Spinal cord (tissue), 3 donors: ENCODE measurements around a stretch of chr9.

- PRO-cap = no peak
- RAMPAGE, long total RNA = no peak
Observed at GRCh38 chr9:128883642-128884693, 2.0 kb downstream of the LRRC8A start.

DNA sequence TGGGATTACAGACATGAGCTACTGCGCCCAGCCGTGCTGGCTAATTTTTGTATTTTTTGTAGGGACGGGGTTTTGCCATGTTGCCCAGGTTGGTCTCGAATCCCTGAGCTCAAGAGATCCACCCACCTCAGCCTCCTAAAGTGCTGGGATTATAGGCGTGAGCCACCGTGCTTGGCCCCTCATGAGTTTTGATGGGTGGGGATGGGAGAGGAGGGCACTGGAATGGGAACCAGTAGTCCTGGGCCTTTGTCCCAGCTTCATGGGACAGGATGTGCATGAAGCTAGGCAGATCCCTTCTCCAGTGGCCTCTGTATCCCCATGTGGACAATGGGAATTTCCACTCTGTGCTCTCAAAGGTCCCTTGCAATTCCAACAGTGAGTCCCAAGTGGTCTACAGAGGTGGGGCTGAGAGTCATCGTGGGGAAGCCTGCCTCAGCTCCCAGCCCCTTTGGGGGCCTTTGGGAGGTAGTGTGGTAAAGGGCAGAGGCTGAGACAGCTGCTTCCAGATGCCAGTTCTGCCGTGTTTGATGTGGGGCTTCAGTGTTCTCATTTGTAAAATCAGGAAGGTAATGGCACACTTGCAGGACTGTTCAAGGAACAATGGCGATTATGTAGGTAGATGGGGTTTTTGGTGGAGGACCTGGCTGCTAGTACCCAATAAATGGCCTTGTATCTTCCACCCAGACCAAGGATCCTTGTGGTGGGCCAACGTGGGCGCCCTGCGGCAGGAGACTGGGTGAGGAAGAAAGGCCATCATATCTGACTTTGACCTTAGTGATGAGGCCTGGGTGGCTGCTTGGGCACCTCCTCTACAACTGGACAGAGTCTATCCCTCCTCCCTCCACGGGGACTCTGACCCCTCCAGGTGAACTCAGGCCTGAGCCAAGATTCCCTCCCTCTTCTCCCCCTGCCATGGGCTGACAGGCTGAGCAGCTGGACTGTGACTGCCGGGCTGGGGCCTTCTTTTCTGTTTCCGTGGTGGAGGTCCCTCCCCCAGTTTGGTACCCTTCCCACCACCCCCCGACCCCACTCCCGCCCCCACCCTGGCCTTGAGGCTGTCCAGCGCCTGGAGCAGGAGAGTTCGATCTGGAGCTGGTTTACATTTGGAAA, 1.7 kb upstream of the PHYHD1 start:
- PRO-cap = no peak
- RAMPAGE, long total RNA = no peak

DNA sequence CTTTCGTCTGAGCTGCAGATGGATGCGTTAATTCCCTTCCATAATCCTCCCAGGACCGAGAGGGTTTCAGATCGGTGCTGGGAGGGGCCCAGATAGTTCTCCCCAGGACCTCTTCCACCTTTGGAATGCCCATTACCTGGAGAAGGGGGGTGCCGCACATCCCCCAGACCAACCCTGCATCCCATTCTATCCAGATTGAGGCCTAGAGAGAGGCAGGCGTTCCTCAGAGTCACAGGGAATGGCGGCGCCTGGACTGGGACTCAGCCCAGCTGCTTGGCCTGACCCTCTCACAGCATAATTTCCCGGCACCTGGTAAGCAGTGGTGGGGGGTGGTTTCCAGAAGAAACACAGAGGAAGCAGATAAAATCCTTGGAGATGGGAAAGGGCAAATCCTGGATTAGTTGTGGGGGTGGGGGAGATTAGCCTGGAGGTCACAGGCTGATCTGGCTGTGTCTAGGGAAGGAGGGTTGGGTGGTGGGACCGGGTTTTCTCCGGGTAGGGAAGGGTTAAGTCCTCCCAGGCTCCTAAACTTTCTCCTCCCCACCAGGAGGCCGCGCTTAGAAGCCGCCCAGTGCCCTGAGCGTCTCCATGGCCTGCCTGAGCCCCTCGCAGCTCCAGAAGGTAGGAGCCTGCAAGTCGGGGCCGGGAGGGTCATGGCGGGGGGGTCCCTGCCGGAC, 1.1 kb downstream of the PHYHD1 start:
- PRO-cap = no peak
- RAMPAGE, long total RNA = start-site peak on the minus strand centred at position 263 of the sequence, 26 bp wide, 12 and 7 reads in 2 replicates; start-site peak on the plus strand centred at position 560 of the sequence, 47 bp wide, 19 and 33 reads in 2 replicates

DNA sequence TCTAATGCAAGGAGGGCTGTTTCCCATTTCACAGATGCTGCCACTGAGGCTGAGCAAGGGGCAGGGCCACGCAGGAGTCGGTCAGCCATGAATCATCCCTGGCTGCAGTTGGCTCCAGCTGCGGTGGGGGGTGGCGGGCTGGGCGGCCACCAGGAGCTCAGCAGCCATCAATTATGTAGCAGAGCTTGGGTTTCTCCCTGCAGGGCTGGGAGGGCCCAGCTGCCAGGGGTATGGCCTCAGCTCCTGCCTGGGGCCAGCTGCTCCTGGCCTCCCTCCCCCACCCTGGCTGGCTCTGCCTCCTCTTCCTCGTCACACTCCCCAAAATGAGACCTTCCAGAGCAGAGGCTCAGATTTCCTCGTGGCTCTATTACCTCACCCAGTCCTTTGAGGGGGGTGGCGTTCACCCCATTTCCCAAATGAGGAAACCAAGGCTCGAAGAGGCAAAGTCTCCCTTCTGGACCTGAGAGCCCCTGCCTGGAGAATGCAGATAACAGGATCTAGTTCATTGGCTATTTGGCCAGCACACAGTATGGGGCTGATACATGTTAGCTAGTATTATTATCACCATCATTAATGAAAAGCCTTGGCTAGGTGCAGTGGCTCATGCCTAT, 4.5 kb downstream of the SH3GLB2 start:
- PRO-cap = no peak
- RAMPAGE, long total RNA = no peak

DNA sequence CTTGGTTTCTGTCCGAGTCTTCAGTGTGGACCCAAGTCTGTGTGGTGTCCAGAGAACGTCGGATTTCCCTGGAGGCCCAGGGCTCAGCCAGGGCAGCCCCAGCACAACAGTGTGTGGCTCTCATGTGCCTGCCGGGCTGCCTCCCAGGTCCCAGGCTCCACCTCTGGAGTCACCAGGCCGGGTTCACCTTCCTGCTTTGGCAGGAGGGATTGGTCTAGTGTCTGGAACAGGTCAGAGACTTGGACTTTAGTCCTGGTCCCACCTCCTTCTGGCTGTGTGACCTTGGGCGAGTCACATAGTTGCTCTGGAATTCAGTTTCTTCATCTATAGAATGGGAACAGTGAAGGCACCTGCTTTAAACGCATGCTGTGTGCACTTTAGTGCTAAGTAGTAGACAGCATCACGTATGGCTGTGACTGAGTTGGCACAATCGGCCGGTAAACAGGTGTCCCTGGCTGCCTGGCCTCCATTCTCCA, 3.2 kb downstream of the DOLPP1 start:
- PRO-cap = no peak
- RAMPAGE, long total RNA = no peak

GRCh38 chr9:129242520-129243477, 64.7 kb upstream of the IER5L start:
- PRO-cap = no peak
- RAMPAGE, long total RNA = no peak

- PRO-cap = no peak
- RAMPAGE, long total RNA = no peak
Observed at GRCh38 chr9:129246335-129247157, 68.5 kb upstream of the IER5L start.

- PRO-cap = no peak
- RAMPAGE, long total RNA = no peak
Observed at GRCh38 chr9:129401770-129402891, 218.8 kb downstream of the C9orf50 start.

- PRO-cap = no peak
- RAMPAGE, long total RNA = no peak
Observed at GRCh38 chr9:129469244-129469949, 151.5 kb downstream of the C9orf50 start.

- PRO-cap = no peak
- RAMPAGE, long total RNA = no peak
Observed at GRCh38 chr9:129500585-129501699, 120.0 kb downstream of the C9orf50 start.

GRCh38 chr9:129548387-129548916, 72.4 kb downstream of the C9orf50 start:
- PRO-cap = no peak
- RAMPAGE, long total RNA = no peak

- PRO-cap = no peak
- RAMPAGE, long total RNA = no peak
Observed at GRCh38 chr9:129561560-129562075, 59.3 kb downstream of the C9orf50 start.

DNA sequence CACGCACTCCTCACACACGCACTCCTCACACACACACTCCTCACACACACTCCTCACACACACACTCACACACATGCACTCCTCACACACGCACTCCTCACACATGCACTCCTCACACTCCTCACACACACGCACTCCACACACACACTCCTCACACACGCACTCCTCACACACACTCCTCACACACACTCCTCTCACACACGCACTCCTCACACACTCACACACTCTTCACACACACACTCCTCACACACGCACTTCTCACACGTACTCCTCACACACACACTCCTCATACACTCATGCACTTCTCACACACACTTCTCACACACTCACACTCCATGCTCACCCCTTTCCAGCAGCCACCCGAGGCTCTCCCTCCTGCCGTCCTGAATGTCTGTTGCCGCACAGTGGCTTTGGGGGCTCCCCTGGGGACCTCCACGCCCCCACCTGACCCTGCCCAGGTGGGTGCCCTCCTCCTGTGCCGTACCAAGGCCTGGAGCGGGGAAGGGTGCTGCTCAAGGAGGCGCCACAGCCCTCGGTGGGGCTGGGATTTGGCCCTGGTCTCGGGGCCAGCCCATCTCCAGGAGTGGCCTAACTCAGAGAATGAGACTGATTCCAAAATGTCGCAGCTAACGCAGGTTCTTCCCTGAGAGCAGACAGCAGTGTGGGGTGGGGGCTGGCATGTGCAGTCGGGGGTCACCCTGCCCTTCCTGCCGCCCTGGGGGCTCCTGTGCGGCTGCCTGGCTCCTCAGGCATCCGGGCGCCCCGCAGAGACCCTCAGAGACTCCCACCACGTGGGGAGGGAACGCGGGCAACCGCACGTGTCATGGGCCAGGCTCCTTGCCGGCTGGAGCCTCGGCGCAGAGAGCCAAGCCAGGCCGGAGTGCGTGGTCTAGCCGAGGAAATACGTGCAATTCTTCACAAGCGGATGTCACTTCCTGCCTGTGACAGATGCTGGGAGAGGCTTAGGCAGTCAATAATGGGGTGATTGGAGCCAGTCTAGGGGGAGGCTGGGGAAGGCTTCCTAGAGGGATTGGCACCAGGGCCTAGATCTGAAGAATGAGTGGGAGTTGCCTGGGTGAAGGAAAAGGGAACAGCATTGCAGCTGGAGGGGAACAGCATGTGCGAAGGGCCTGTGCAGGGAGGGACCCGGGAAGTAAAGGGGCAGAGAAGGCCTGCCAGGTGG, 44.3 kb downstream of the C9orf50 start:
- PRO-cap = no peak
- RAMPAGE, long total RNA = no peak

- PRO-cap = no peak
- RAMPAGE, long total RNA = no peak
Observed at GRCh38 chr9:129630569-129631328, 4.8 kb downstream of the NTMT1 start.

DNA sequence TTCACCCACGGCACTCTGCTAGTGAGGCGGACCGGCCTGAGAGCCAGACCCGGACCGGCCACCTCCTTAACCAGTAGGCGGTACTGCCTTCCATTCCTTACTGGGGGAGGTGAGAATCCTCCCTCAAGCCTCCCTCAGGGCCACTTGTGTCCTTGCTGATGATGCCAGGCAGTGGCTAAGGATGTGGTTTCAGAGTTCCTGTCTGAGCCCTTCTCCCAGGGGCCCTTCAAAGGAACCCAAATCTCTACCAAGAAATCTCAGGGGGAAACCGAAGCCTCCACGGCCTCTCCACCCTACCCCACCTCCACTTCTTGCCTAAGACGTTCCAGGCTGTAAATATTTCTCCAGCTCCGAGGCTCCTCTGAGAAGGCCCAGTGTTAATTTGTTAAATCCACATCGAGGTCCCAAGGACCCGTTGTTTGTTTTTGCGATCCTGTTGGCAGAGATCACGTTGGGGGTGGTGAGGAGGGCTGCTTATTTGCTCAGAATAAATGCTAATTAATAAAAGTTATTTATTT, 41.0 kb downstream of the PTGES start:
- PRO-cap = no peak
- RAMPAGE, long total RNA = no peak

DNA sequence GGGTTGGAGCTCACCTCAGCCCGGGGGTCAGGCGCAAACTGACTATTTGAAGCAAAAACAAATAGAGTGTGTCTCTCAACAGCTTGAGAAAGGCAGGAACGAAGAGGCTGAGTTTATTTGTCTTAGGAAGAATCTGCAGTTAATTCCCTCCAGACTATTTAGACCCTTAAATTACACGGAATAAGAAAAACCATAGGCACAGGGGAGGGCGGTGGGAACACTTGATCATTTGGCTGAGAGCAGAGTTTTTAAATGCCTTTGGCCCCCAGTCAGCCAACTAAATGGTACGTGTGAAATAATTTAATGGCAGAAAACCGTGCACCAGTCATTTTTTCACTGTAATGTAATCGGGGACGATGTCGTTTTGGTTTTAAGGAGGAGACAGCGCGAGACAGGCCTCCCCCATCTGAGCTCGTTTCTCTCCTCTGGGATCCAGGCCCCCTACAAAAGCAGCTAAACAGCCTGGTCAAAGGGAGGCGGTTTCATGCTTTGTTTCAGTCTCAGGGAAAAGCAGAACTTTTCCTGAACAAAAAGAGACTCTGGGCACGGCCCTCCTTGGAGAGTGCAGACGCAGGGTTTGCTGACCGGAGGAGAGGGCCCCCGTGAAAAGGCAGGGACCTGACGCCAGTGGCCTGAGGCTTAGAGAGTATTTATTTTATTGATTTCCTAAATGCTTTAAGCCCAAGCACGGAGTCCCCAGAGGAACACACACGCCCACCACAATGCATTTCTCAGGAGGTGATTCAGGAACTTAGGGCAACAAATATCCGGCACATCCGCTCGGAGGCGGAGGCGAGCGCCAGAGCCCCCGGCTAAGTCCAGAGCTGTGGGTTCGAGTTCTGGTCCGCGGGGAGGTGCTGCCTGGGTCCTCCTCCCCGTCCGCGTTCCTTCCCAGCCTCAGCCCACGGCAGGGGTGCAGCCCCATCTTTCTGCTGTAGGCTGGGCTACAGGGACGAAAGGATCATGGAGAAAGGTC, 40.3 kb downstream of the PTGES start:
- PRO-cap = no peak
- RAMPAGE, long total RNA = no peak

GRCh38 chr9:129932614-129933423, 97.6 kb downstream of the USP20 start:
- PRO-cap = no peak
- RAMPAGE, long total RNA = no peak

DNA sequence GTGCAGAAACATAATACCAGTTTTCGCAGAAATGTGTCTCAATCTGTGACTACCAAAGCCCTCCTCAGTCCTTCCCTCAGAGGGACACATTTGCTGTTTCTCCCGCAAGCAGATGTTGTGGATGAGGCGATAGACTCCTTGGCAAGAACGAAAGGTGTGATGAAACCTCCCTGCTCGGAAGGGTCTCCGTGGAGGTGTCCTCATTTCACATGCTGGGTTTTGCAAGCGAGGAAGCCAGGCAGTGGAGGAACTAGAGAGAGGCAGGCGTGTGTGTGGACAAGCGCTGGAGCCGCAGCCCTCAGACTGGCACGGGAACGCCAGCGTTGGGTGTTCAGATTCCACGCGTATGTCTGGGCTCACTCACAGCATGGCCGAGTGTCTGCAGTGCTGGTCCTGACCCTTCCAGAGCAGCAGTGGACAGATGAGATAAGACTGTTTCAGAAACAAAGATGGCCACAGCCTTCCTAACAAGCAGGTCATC, 35.2 kb upstream of the NCS1 start:
- PRO-cap = no peak
- RAMPAGE, long total RNA = no peak

- PRO-cap = no peak
- RAMPAGE, long total RNA = no peak
Observed at GRCh38 chr9:130185958-130186405, 13.8 kb downstream of the NCS1 start.

- PRO-cap = no peak
- RAMPAGE, long total RNA = no peak
Observed at GRCh38 chr9:130209337-130210018, 37.3 kb downstream of the NCS1 start.